ENCODE measurements around a stretch of chr2.

DNA sequence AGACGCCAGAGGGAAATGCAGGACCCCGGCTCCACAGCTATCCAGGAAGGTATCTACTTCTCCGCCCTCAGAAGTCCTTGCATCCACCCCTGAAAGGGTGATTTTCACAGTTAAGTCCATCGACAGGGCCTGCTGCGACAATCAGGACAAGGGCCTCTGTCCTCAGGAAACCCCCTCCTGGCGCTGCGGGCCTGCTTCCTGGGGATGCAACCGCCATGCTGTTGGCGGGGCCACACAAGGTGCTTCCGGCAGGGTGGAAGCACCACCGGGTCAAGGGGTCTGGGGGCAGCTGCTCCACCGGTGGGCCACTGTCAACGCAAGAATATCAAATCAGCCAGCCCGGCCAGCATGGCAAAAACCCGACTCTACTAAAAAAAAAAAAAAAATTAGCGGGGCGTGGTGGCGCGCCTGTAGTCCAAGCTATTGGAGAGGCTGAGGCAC lies 63.9 kb upstream of the COX7A2L start:
- PRO-cap = no peak

DNA sequence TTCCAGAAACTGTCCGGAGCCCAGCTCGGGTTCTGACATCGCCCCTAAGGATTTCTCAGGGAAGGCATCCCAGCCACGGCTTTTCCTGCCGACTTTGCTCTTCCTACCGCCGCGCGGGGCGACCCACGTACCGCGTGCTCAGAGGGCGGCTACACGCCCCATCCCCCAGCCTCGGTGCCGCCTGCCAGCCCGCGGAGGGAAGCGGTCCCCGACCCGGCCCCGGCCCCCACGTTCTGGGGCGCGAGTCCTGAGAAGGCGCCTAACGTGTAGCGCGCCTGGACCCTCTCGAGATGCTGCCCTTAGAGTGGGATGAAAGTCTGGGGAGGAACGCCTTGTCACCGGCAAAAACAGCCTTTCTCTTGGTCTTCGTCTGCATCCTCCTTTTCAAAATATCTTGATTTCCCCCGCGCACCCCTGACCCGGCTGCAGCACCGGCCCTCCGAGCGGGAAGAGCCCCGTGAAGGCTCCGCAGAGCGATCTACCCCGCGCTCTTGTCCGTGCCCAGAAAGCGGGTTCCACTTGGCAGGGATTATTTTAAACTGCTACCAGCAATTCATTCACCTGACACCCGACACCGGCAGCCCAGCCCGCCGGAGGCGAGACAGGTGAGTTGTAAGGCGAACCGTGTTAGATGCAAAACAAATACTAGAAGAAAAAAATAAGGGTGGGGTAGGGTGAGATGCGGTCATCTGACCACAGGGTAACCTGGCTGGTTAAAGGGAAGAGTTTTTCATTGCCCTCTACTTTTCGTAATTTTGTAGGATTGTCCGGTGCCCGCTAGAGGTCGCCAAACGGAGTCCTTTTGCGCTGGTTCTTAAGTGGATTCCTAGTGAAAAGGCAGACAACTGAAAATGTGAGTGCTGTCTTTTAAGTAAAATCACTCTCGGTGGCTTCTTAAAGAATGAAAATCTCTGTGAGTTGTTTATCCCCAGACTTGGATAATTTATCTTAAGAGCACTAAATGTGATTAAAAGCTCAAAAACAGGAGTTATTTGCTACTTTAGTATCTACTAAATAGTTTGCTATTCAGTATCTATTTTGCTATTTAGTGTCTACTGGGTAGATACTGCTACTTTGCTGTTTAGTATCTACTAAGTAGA lies 970 bp upstream of the KCNG3 start:
- PRO-cap = no peak

- PRO-cap = no peak
Observed at GRCh38 chr2:42567774-42568309, 590 bp upstream of the MTA3 start.

DNA sequence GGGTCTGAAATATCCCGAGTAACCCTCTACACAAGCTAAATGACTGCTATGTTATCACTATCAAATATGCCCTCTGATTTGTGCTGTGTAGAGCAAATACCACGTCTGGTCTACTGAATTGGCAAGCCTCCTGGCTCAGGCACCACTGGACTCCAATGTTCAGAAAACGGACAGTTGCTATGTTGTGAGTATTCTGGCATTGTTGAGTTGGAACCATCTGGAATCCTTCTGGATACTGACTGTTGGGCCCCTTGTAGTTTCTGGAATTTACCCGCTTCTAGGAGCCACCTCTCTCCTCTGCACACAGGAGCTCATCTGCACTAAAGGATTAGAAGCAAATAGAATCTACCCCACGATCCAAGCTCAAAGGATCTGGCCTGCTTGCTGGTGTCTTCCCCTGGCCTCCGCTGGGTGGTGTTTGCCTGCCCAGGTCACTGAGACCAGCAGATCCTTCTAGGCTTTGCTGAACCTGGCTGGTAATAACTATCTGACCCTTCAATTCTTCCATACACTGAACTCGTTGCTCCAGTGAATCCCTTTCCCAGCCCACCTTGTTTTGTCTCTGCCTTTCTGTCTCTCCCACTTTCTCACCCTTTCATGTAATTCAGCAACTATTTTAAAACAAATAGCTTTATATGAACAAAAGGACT lies 2.0 kb upstream of the HAAO start:
- PRO-cap = unidirectional peak, minus-strand start at position 317 of the sequence

DNA sequence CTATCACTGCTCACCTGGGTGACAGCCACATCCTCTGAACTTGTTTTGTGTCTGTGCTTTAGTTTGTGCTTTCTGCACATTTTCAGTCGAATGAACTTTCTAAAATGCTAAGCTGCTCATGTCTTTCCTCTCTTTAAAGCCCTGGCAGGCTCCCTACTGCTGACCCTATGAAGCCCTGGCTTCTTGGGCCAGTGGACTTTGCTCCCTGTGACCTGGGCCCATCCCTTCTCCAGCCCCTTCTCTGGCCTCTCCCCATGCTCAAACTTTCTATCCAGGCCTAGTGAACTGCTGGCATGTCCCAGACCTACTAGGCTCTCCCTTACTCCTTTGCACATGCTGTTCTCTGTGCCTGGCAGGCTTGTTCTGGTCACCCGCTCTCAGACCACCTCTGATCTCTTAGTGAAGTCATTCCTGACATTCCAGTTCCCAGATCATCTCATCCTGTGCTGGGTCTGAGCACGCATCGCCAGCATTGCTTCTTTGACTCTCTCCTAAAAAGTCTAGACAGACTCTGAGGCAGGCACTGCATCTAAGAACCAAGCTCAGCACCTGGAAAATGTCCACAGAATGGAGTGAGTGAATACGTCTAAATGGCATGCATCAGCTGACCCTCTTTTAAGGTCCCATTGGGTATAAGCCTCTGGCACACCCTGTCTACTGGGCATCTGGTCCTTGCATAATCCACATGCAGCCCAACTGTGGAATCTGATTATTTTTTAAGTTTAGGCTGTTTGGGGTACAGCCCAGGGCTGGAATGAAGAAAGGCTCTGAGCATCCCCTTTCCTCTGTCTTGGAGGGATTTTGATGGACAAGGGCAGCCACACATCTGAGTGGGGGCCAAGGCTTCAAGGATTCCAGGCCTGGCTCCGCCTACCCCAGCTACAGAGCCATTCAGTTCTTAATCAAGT lies 130.5 kb upstream of the HAAO start:
- PRO-cap = no peak

DNA sequence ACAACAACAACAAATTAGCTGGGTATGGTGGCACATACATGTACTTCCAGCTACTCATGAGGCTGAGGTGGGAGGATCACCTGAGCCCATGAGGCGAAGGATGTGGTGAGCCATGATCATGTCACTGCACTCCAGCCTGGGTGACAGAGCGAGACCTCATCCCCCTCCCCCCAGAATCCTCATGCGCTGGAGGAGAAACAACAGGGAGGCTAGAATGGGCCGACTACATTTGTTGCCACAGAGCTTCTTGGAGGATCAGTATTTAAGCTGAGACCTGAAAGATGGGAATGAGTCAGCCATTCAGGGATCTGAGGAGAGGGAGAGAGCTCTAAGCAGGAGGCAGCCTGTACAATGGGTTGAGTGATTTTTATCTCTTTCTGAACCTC lies 131.3 kb upstream of the HAAO start:
- PRO-cap = no peak

GRCh38 chr2:42951066-42951679 lies 158.8 kb upstream of the HAAO start:
- PRO-cap = no peak

DNA sequence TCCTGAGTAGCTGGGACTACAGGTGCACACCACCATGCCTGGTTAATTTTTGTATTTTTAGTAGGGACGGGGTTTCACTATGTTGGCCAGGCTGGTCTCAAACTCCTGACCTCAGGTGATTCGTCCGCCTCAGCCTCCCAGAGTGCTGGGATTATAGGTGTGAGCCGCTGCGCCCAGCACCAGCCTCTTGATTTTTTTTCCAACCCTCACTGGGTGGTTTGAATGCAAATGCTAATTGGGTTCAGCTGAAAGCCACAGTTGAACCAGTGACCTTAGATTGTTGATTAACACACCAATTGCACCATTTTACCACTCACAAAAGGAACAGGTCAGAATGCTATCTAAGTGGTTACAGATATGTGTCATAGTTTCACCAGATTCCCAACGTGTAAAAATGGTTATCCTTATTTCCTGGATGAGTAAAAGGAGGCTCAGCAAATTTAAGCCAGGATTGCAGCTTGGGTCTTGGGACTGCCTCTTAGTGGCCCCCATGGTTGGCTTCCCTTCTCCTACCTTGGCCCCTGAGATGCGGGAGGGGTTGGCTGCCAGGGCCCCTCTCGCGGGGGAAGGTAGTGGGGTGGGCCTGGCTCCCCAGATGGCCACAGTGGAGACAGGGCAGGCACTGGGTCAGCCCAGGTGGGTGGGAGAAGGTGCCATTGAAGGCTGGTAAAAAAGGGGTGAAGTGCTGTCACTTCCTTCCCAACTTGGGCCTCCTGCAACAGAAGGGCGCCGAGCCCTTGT lies 164.8 kb upstream of the HAAO start:
- PRO-cap = no peak

GRCh38 chr2:42959329-42959970 lies 167.1 kb upstream of the HAAO start:
- PRO-cap = no peak

- PRO-cap = no peak
Observed at GRCh38 chr2:42999327-43000262, 207.2 kb upstream of the HAAO start.

DNA sequence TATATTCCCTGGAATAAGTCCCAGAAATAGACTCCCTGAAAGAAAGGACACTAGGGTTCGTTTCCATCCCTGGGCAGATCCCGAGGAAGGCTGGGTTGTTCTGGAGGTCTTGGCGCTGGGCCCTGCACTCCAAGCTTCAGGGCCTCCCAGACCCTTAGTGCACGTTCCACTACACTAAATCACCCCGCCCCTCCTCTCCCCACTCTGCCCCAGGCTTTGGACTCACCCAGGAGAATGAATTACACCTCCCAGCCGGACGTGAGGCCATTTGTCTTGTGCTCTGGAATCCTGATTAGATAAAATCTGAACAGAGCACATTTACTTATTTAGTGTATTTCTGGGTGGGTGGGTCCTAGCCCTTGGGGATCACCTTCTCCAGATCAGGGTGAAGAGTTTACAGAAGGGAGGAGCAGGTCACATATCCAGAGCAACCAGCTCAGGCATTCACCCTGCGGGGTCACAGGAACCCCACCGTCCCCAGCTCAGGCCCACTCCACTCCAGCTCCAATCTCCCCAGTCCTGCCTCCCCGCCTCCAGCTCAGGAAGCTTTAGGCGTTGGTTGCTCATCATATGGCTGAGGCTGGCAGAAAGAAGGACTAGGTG lies 188.0 kb downstream of the ZFP36L2 start:
- PRO-cap = no peak

DNA sequence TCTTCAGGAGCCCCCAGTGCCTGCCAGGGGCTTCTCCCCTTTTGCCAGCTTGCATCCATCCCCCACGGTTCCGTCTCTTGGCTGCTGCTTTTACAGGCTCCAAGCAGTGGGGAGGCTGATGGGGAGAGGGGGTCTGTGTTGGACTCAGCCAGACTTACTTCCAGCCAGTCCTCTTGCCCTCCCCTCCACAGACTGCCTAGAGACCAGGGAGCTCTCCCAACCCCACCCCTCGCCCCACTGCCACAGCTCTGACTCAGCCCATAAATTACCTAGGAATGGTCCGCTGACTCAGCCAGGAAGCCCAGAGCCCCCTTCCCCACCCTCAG lies 184.7 kb downstream of the ZFP36L2 start:
- PRO-cap = no peak

- PRO-cap = no peak
Observed at GRCh38 chr2:43047330-43047837, 179.0 kb downstream of the ZFP36L2 start.

DNA sequence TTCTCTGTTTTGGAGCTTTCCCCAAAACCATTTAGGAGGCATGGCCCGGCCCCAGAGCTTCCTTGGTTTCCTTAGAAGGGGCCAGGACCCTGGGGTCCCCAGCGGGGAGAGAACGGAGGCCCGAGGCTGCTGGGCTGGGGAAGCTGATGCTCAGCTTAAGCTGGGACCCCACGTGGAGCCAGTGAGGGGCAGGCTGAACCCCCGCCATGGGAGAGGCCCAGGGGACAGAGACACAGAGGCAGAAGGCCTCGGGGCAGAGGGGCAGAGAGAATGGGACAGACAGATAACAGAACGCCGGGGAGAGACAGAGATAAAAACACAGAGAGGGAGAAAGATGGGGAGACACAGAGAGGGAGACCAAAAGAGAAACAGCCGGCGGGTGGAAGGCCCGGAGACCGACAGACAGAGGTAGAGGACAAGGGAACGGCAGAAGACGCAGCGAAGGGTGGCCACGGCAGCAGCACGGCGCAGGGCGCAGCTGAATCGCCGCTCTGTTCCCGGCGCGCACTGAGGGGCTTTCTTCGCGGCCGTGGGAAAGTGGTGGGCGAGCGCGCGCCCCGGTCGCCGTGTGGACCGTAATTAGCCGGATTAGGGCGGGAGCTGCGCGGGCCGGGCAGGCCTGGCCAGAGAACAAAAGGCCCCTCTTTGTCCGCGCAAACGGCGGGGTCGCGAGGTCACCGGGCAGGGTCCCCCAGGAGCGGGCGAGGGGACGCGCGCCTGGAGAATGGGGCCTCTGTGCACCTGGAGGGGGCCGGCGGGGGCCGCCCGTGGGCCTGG lies 158.5 kb downstream of the ZFP36L2 start:
- PRO-cap = no peak

- PRO-cap = no peak
Observed at GRCh38 chr2:43071157-43071583, 155.2 kb downstream of the ZFP36L2 start.

GRCh38 chr2:43082871-43084056 lies 143.1 kb downstream of the ZFP36L2 start:
- PRO-cap = no peak

GRCh38 chr2:43129398-43130320 lies 96.7 kb downstream of the ZFP36L2 start:
- PRO-cap = no peak

GRCh38 chr2:43174283-43174991 lies 52.0 kb downstream of the ZFP36L2 start:
- PRO-cap = bidirectional peak, plus-strand start at chr2:43174733, minus-strand start at chr2:43174490

DNA sequence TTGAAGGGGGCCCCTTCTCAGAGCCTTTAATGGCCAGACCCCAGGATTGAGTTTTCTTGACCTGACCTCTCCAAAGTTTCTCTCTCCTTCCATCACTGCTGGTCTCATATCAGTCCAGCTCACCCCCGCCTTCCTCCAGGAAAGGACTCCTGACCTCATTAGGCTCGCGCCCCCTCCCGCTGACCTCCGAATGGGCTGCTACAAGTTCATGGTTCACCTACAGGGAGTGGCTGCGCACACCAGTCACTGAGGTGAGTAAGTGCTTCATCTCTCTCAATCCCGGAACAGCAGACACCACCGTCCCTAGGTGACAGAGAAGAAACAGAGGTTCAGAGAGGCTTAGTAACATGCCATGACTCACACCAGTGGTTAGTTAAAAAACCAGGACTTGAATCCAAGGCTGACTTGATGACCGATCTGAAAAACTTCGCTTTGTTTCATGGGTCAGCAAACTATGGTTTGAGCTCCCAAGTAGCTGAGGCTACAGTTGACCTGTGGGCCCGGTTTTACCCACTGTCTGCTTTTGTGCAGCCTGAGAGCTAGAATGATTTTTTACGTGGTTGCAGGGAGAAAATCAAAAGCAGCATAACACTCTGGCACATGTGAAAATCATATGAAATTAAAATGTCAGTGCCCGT lies 42.0 kb downstream of the ZFP36L2 start:
- PRO-cap = no peak

- PRO-cap = no peak
Observed at GRCh38 chr2:43217457-43218162, 8.8 kb downstream of the ZFP36L2 start.